Natural killer cell (primary cell): ENCODE measurements around a stretch of chr7.

- PRO-cap = bidirectional peak, plus-strand start at chr7:149272, minus-strand start at chr7:149155; bidirectional peak, plus-strand start at chr7:149609, minus-strand start at chr7:149544
Measured at GRCh38 chr7:148918-149879, 43.2 kb upstream of the FAM20C start.

DNA sequence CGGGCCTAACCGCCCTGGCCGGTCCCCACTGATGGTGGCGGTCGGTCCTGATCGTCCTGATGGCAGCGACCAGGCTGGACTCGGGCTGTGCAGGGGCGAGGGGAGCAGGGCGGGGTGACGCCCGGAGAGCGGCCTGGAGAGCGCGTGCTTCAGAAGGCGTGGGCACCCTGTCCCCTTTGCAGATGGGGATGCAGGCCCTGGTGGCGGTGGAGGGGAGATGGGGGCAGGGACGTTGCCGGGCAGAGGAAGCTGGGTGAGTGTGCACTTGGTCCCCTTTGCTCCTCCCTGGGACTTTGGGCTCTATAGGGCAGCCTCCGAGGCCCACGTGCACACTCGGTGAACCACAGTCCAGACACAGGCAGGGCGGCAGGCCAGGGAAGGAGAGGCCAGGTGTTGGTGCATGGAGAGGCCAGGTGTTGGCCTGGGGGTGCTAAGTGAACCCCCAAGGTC, 42.5 kb upstream of the FAM20C start:
- PRO-cap = no peak

- PRO-cap = no peak
Measured at GRCh38 chr7:150460-151164, 41.8 kb upstream of the FAM20C start.

DNA sequence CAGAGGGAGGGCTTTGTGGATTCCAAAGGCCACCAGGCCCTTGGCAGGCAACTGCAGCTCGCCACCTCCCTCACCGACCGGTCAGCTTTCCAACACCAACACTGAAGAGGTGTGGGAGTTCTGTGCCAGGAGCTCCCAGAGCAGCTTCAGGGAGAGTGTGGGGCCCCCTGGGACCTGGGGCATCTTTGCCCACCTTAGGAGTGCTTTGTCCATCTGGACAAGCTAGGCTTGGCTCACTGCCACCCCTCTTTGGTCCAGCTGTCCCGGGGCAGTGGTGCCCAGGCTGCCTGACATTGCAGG, 5.2 kb downstream of the FAM20C start:
- PRO-cap = no peak

DNA sequence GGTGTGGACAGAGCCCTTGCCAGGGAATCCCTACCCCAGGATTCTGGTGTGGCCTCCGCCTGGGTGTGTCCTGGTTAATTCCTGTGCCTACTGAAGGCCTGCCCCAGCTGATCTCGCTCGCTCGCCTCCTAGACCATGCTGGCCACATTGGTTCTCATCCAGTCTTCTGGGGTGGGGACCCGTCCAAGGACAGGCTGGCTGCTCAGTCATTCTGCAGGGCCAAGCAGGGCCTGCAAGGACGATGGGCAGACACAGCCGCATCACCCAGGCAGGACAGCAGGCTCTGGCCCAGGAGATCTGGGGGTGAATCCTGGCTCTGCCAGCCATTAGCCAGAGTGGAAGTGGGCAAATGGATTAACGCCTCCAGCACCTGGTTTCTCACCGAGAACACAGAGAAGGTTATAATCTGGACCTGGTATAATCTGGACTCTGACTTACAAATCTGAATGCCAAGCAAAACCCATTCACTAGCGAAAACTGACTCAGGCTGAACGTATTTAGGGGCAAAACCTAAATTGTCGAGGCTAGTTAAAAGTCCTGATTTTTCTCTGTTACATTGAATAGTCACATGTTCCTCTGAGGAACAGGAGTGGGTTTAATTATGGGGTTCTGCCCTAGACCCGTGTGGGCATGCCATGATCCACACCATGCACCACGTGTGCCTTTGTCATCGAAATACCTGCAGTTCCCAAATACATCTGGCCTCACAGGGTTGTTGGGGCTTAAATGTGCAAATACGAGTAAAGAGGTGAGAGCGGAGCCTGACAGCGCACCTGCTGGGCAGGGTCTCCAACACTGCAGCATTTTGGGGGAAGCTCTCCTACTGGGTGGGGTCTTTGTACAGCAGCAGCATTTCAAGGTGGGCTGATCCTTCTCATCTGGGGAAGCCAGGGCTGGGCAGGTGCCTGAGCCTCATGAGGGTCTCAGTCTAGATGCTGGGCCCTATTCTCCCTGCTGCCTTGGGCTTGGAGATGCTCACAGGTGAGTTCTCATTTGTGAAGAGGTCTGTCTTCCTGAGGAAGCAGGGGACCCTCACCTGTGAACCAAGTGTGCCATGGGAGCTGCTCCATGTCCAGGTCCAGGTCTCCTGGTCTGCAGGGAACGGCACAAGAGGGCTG, 6.0 kb downstream of the FAM20C start:
- PRO-cap = no peak

DNA sequence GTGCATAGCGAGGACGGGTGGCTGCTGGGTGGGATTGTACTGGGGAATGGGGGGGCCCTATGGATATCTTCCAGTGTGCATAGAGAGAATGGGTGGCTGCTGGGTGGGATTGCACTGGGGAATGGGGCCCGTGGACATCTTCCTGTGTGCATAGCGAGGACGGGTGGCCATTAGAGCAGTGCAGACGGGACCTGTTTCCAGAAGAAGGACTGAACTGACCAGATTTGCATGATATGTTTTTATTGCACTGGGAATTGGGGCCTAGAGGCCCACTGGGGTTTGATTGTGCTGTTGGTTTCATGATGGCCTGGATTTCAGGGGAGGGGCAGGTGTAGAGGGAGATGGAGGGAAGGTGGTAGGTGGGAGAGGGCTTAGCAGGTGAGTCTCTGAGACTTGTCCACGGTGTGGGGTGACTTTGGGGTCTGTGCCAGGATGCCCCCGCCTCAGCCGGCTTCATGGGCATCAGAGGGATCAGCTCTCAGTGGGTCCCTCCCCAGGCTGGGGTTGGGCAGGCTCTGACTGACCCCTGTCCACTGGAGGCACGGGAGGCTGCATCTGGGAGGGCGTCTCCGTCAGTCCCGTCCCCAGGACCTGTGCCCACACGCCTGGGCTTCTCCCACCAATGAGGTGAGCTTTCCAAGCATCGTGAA, 10.4 kb downstream of the FAM20C start:
- PRO-cap = no peak

- PRO-cap = no peak
Measured at GRCh38 chr7:255644-256184, 34.3 kb upstream of the FOXL3 start.

DNA sequence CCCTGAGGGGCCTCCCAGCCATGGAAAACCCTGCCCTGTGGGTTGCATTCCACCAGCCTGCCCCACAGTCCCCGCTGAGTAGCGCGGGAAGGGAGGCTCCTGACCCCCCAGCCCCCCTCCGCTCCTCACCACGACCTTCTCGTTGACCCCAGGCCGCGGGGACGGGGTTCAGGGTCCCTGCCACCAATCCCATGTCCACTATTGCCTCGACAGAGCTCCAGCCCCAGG, 57.7 kb downstream of the FOXL3 start:
- PRO-cap = no peak

GRCh38 chr7:455408-455960, 64.2 kb downstream of the PDGFA start:
- PRO-cap = no peak

DNA sequence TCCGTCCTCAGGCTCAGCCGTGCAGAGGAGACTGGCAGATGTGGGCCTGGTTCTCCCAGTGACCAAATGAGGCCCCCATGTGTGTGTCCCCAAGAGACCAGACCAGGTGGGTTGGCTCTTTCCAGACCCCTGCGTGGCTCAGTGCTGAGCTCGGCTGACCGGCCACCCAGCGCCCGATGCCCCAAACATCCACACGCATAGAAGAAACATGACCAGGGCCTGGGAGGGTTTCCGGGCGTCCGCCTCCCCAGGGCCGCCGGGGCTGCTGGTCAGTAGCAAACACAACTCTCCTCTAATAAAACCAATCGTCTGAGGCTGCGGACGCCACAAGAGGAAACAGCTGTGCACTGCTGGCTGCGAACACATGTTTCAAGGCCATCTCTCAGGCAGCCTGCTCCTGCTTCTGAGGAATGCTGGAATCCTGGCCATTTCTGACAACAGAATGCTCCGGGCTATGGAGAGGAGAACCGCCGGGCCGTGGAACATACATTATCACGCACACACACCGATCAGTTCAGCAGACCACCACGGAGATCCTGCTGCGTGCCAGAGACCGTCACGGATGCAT, 54.6 kb downstream of the PDGFA start:
- PRO-cap = no peak

DNA sequence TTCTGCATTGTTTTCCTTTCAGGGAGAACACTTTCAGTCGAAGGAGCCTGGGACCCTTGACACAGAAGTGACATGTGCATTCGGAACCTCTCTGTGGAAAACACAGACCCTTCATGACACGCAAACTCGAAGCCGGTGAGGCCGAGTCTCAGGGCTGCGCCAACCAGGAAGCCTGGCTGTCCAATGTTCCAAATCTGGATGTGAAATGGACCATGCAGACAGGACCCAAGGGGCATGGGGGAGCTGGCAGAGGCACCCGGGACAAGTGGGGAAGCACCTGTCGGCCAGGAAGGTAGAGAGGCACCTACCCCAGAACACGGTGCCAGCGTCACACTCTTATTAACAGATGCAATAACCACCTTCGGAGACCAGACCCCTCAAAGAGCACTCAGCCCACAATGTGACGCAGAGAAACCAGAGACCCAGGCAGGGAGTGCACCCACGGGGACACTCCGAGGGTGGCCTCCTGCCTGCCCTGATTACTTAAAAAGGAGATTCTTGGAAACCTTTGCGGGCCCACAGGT, 88.3 kb upstream of the PDGFA start:
- PRO-cap = no peak

DNA sequence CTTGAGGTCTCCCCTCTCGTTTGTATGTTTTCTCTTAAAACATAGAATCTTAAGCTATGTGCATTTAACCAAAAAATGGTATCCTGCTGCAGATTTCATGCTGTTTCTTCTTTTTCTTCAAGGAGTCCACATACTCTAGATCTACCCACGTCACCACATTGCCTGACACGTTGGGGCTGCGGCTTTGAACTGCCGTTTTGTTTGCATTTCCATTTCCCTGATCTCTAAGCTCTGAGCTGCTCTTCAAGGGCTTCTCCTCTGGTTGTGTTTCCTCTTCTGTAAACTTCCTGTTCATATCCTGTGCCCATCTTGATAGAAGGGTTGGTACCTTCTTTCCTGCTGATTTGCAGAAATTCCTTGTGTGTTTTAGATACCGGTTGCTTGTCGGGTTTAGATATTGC, 98.8 kb upstream of the PDGFA start:
- PRO-cap = bidirectional peak, plus-strand start at position 213 of the sequence, minus-strand start at position 172 of the sequence; unidirectional peak, plus-strand start at position 213 of the sequence

- PRO-cap = no peak
Measured at GRCh38 chr7:654012-655071, 72.2 kb upstream of the DNAAF5 start.

DNA sequence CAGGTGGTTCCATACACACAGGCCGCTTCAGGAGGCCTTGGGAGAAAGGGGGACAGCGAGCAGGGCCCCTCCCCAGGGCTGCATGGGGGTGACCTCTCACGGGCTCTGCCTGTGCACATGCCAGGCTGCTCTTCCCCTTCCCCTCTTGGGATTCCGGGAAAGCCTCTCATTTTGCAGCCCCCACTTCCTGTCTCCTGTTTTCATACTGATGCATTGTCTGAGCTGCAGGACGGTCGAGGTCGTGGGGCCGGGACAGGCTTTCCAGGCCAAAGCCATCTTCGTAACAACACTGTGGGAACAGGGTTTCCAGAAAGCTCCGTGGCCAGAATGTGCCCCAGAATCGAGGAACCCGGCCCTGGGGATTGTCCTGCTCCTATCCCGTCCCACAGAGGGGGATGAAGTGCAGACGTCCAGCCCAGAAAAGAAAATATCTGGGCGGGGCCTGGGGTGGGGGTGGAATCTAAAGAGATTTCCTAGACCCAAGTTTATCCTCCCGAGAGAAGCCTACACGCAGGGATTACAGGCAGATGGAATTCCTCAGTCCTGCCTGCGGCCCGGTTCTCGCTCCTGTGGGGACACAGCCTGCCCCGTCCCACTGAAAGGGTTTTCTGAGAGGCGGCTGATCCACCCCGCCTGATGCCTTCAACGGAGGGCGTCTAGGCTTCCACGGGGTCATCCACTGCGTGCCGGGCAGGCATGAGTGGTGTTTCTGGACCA, 29.5 kb upstream of the DNAAF5 start:
- PRO-cap = no peak

DNA sequence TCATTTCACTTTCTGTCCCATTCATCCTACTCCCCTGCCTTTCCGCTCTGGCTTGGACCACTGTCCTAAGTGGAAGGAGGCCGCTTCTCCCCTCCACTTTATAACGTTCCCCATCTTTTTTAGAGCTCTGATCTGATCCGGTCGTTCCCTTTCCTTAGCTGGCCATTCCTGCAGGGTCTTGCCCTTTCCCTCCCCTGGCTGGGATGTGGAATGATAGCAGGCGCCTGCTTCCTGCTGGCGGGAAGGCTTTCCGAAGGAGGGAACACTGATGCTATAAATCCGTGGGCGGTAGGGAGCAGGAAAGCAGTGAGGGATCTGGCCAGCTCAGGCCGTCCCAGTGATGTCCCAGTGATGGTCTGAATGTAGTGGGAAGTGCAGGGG, 914 bp upstream of the PRKAR1B start:
- PRO-cap = no peak

- PRO-cap = no peak
Measured at GRCh38 chr7:731049-731594, 4.0 kb upstream of the PRKAR1B start.

GRCh38 chr7:828977-829492, 3.2 kb upstream of the SUN1 start:
- PRO-cap = no peak

DNA sequence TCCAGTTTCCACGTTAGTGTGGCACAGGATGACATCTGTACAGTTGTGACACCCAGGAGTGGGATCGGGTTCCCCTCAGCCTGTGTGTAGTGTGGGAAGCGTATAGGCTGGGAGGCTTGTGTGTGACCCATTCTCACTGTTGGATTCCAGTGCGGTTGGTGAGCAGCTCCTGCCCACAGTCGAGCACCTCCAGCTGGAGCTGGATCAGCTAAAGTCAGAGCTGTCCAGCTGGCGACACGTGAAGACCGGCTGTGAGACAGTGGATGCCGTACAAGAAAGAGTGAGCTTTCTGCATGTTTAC, 18.7 kb upstream of the GET4 start:
- PRO-cap = no peak

GRCh38 chr7:875912-876409, 393 bp upstream of the GET4 start:
- PRO-cap = bidirectional peak, plus-strand start at chr7:876554, minus-strand start at chr7:876214

DNA sequence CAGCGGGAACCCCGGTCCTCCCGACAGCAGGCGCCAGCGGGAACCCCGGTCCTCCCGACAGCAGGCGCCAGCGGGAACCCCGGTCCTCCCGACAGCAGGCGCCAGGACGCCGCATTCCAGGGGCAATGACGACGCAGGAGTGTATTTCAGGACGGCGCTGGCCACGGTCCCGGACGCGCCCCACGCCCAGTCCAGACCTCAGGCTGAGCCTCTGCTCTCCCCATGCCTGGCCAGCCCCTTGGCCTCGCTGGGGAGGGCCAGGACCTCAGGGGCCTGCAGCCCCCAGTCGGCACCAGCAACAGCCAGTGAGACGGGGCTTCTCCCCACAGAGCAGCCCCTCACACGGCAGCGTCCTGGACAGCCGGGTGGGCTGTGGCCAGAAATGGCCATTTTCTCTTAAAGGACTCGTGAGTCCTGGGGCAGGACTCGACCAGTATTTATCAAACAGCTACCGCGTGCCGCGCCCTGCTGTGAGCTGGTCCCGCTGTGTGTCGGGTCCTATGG, 33.0 kb downstream of the GET4 start:
- PRO-cap = no peak